Colon Carcinoma Metastatic in the Brain (tissue), 2 donors: ENCODE measurements around the gene SH3D19.

DNA sequence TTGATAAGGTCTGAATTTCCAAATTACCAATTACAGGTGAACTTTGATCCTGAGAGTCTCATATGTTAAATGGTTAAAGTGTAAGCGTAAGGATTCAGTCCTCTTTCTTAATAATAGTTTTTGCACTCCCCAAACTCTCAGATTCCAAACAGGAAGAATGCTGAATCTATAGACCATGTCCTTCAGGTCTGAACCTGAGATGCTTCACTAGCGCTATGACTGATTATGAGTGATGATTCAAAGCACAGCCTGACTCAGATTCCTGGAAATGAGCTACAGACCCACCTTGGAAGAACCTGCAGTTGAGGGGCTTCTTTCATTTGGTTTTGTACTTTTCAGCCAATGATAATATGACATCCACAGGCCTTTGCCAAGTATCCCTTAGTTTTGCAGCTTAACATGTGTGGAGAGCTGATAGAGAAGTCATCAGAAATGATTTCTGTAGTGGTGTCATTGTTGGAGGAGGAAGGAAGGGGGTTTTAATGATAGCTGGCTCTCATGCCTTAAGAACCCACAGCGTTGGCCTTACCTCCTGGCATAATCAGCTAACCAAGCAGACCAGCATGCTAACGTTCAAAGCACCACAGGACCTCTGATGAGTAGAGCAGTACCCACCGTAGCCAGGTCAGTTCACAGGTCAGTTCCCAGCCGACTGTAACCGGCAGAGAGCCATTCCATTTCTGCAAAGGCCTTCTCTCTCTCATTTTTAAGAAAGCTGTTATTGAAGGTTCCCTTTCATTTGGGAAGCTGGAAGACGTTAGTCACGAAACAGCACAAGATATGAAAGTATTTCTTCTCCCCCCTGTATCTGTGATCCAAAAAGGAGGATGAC lies 1.6 kb downstream of the EDNRA start:
- PRO-cap, 2 experiments, result no peak in any of the 2 experiments

DNA sequence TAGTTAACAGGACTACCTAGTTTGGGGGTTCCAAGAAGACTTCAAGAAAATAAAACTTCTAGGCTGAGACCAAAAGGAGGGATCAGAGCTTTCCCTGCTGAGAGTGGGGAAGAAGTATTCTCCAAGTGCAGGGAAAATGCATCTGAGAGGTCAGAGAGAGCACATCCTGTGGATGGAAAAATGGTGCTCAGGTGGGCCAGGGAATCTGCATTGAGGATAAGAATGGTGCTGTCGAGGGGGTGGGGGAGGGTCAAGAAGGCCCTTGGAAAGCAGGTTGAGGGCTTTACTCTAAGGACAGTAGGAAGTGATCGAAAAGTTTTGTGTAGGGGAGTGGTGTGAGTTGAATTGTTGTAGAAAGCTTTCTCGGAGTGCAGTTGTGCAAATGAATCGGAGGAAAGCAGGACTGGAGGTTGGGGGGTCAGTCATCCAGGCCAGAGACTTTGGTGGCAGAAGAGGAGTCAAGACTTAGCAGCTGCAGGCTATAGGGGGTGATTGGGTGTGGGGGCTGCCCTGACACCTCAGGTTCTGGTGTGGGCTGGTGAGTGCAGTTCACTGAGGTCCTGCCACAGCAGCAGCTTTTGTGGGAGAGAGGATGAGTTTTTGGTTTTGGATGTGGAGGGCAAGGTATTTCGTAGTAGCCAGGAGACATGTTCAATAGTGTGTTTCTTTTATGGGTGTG lies 12.4 kb downstream of the ARHGAP10 start:
- PRO-cap, 2 experiments, result no peak in any of the 2 experiments

GRCh38 chr4:148162280-148163201 lies 279.7 kb downstream of the NR3C2 start:
- PRO-cap, 2 experiments, result no peak in any of the 2 experiments

DNA sequence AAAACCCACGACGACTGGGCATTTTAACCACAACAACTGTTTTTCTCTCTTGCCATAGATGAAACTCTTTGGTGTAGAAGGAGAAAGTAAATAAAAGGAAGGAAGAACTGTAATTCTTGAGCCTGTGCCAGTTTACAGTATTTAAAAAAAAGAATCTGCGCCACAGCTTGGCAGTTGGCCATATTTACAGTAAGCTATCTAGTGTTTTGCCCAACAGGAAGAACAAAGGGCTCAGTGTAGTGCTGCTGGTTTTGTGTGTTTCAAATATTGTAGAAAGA lies 66.1 kb downstream of the NR3C2 start:
- PRO-cap, 2 experiments, result no peak in any of the 2 experiments

- PRO-cap, 2 experiments, result no peak in any of the 2 experiments
Measured at GRCh38 chr4:148397857-148398296, 44.3 kb downstream of the NR3C2 start.

GRCh38 chr4:148420646-148421551 lies 21.3 kb downstream of the NR3C2 start:
- PRO-cap, 2 experiments, result no peak in any of the 2 experiments

DNA sequence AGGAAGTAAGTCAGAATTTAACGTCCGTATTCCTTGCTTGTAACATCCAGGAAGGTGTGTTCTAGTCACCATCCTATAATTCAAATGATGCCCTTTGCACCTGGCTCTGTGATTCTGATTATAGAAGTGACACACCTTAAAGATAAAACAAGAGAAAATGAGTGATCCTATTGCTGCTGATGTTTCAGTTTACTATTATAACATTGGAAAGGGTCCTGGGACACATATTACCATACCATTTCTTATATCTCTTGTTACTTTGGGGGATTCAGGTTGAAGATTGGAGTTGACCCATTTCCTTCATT lies 238.8 kb upstream of the NR3C2 start:
- PRO-cap, 2 experiments, result no peak in any of the 2 experiments

DNA sequence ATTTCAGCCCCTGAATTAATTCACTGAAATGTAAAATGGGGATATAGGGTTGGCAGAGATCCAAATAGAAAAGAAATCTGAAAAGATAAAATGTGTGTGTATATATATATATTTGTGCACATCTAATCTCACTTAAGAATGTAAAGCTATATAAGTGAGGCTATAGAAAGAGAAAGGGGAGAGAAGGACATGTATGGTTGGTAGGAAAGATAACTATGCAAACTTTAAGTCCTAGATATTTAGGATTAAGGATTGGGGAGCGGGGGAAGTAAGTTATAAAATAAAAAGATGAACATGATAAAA lies 608.0 kb upstream of the NR3C2 start:
- PRO-cap, 2 experiments, result no peak in any of the 2 experiments

- PRO-cap, 2 experiments, result no peak in any of the 2 experiments
Measured at GRCh38 chr4:150079110-150079612, 916 bp downstream of the DCLK2 start.

DNA sequence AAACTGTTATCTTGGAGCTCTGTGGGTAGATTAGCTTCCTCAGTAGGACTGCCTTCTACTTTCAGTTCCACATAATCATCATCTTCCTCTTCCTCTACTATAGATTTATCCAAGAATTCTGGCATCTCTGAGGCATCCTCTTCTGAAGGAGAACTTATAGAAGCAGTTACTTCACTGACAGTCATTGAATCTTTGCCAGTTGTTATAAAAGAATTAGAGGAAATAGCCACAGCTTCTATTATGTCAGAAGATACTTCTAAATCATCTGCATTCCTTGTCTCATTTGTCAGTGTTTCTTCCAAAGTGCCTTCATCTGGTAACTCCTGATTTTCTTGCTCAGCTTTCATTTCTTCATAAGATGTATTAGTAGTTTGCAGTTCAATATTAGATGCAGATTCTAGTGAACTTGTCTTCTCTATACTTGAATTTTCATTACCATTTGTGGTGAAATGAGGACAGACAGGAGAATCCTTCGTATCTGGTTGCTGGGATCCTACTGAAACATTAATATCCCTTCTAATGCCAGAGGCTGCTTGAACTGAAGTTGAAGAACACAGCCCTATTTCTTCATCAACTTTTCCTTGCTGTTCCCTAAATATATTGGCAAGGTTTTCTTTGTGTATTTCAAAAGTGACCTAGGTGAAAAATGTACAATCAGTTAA lies 162.6 kb downstream of the LRBA start:
- PRO-cap, 2 experiments, result no peak in any of the 2 experiments

DNA sequence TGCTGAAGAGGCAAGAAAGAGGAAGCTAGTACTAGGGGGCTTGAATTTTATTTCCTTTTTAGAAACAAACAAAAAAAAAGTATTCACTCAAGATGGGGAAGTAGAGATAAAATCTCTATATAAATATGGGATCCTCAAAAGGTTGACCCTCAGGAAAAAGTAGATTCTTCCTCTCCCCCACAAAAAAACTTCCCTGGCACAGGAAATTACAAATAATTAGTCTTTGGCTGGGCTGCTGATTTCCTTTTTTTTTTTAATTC lies 16.0 kb downstream of the LRBA start:
- PRO-cap, 2 experiments, result no peak in any of the 2 experiments

DNA sequence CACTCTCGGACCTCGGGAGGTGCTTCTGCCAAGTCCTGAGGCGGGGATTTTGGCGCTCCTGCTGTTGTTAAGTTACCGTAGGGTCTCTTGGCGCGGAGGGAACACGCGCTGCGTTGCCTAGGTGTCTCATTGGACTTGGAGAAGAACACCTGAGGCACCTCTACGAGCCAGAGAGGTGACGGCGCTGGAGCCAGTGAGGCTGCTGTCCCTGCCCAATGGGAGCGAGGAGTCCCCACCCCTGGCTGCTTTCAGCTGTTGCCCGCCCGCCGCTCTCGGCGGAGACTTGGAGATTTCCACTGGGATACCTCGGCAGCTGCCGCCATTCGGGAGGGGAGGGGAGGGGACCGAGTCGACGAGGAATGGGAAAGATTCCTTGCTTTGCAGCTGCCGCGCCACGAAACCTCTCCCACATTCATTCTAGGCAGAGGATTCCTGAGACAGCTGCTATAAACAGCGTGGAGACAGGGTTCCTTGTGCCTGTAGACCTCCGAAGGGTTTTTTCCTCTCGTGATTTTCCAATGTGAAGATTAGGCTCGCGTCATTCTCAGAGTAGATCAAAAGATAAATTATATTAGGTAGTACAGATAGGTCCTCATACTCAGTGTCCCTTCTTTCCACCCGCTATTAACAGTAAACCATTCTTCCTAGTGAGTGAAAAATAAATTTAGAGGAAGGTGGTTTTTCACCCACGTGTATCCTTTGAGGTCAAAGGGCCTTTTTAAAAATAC lies 1.1 kb upstream of the LRBA start:
- PRO-cap, 2 experiments, result peak in 2 of 2 experiments; most common plus-strand start position 299 of the sequence (in 2); most common minus-strand start position 274 of the sequence (in 2)

- PRO-cap, 2 experiments, result no peak in any of the 2 experiments
Measured at GRCh38 chr4:151103520-151104489, 4.4 kb downstream of the RPS3A start.

- PRO-cap, 2 experiments, result no peak in any of the 2 experiments
Measured at GRCh38 chr4:151227589-151228297, 49.2 kb upstream of the PRSS48 start.

- PRO-cap, 2 experiments, result no peak in any of the 2 experiments
Measured at GRCh38 chr4:151284236-151285454, 7.7 kb downstream of the PRSS48 start.

DNA sequence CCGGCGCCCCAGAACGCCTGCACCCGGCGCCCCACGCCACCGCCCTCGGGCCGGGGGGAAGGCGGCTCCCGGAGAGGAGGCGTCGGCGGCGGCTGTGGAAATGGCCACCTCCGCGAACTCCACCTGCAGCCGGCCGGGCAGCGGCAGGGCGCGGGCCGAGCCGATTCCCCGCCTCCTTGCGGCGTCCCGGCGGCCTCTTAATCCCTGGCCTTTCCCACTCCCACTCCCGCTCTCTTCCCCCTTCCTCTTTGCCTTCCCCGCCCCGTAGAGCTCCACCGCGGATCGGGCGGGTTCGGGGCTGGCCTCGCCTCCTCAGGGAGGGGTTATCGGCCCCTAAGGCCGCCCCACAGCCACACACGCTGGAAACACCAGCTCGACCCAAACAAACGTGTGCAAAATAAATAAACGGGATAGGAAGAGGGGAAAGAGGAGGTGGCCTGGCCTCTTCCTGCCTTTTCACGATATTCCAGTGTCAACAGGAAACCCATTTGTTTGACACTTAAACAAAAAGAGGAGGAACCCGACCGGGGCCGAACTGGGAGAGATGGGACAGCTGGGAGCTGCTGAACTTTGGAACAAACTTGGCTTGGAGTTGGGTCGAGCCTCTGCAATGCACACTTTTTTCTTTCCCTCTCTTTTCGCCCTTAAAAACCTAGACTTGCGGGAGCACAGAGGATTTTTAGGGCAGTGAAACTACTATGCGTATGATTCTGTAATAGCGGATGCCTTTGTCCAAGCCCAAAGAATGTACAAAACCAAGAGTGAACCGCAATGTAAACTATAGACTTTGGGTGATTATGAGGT lies at the start of gene SH3D19:
SH3D19 (minus strand) TSS at position 206 of the 804 bp plus-strand sequence.
- PRO-cap, 2 experiments, result peak in 2 of 2 experiments; most common plus-strand start position 533 of the sequence (in 1); most common minus-strand start position 121 of the sequence (in 2)

DNA sequence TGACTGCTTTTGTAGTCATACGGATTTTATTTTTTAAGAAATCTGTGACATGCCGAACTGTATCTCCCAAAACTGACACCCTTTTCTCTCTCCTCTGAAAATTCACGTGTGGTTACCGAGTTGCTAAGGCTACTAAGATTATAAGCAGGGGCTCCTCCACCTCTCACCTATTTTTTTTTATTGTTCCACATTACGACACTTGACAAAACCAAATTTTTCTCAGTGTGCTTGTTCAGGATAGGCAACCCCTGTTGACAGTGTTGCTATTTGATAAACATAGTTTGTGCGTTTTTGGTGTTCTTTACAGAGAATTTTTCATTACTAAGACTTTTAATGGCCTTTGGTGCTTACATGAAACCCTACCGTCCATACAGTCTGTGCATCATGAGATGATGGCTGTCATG lies 105.3 kb downstream of the GATB start:
- PRO-cap, 2 experiments, result no peak in any of the 2 experiments

DNA sequence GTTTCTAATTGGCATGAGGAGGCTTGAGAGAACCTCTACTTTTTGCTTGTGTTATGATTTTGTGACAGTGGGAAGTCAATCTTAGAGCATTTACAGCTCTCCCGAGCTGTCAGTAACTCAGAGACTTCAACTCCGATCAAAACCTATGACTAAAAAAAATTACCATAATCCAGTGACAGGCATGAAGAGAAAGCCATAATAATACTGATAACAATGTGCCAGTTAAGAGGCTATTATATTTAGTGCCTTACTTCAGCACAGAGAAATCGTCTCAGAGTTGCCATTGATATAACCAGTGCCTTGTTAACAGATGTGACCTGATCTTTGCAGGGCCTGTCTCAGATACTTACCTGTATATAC lies 38.3 kb upstream of the GATB start:
- PRO-cap, 2 experiments, result no peak in any of the 2 experiments

DNA sequence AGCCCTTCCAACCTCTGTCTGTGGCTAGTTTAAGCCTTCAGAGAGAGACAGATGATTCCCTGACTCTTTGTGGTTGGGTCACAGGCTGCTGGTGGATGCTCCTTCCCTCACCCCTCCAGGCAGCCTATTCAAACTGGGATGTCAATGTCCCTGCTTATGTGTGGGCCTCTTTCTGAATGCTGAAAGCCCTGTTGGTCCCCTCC lies 148.7 kb upstream of the GATB start:
- PRO-cap, 2 experiments, result peak in 1 of 2 experiments; most common plus-strand start position 83 of the sequence (in 1)

- PRO-cap, 2 experiments, result no peak in any of the 2 experiments
Measured at GRCh38 chr4:151951750-151952071, 190.9 kb upstream of the GATB start.